Urinary bladder (tissue), 3 donors: ENCODE measurements around a stretch of chr11.

DNA sequence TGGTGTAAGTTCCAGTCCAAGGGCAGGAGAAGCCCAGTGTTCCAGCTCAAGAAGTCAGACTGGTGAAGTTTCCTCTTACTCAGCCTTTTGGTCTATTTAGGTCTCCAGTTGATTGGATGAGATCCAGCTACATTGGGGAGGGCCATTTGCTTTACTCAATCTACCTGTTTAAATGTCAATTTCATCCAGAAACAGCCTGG is 45.1 kb downstream of the TSPAN18 start:
- PRO-cap = no peak
- RAMPAGE, long total RNA = no peak

DNA sequence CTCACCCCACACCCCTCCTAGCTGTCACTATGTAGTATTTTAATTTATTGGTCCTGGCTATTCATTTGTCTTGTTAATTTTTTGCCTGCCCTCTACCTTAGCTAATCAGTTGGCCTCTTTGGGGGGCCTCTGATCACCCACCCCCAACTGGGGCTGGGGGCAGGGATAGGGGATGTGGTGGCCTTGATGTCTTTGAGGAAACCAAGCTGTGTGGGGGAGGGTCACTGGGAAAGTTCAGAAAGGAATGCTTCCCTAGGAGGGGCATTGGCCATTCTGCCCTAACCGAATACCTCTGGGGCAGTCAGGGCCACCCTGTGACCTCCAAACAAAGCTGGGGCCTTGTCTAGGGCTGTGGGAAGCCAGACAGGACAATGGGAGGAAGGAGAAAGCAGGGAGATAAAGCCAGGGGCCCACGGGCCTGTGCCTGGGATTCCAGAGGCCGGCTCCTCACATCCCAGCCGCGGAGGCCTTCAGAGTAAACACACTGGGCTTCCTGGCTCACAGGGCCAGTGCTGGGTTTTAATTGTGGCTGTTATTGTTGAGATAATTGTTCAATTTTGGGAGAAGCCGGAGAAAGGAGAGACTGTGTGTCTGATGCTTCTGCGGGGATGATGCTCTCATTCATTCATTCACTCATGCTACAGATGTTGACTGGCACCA is 97.6 kb downstream of the TSPAN18 start:
- PRO-cap = no peak
- RAMPAGE, long total RNA = no peak

GRCh38 chr11:44950021-44950457 is 644 bp downstream of the TP53I11 start:
- PRO-cap = unidirectional peak, minus-strand start at chr11:44950205
- RAMPAGE, long total RNA = no peak

DNA sequence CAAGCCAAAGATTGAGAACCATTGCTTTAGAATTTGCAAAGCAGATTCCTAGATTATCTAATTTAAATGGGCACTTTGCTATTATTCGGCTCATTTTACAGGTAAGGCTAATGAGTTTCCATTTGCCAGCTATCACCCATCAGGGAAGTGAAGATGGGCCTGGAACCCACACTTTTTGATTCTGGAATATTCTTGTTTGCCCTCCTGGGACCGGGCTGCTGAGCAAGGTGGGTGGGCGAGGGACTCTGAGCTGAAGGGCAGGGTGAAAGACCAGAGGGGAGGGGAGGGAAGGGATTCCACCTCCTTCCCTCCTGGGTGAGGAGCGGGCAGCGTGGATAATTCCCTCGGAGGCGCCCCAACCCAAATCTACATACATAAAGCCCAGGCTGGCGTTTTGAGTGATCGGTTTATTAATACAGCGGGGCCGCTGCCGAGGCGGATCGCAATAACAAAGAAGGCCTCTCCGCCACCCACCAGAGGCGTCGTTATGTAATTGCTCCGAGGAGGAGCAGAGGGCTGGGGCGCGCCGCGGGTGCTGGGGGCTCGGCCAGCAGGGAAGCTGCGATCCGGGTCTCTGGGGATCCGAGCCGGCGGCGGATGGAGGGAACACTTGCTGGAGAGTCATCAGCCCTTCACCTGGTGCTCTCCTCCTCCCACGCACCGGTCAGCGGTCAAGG is 6.2 kb upstream of the TP53I11 start:
- PRO-cap = no peak
- RAMPAGE, long total RNA = no peak

DNA sequence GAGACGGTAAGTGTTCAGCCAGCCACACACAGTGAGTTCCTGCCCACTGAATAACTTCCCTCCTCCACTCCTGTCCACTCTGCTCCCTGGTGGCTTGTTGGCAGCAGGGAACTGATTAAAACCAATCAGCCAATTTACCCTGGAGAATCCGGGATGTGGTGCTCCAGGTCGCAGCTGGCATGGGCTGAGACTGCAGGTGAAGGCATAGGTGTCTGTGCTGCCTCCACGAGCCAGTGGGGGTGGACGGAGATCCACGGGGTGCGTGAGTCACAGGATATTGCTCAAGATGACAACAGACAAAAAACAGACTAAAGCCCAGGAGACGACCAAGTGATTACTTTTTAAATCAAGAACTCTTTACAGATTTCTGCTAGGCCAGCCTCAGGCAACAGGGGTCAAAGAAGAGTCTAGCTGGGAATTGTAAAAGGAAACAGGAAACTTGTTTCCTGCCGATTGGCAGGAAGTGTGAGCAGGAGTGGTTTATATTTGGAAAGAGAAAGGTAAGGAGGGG is 95.2 kb upstream of the TP53I11 start:
- PRO-cap = no peak
- RAMPAGE, long total RNA = no peak

- PRO-cap = unidirectional peak, plus-strand start at chr11:45079231
- RAMPAGE, long total RNA = no peak
These were observed 67.4 kb upstream of the PRDM11 start for GRCh38 chr11:45079079-45079481.

- PRO-cap = no peak
- RAMPAGE, long total RNA = no peak
These were observed 8.8 kb downstream of the PRDM11 start for GRCh38 chr11:45155038-45155801.

GRCh38 chr11:45158785-45159090 is 12.3 kb downstream of the PRDM11 start:
- PRO-cap = no peak
- RAMPAGE, long total RNA = no peak

DNA sequence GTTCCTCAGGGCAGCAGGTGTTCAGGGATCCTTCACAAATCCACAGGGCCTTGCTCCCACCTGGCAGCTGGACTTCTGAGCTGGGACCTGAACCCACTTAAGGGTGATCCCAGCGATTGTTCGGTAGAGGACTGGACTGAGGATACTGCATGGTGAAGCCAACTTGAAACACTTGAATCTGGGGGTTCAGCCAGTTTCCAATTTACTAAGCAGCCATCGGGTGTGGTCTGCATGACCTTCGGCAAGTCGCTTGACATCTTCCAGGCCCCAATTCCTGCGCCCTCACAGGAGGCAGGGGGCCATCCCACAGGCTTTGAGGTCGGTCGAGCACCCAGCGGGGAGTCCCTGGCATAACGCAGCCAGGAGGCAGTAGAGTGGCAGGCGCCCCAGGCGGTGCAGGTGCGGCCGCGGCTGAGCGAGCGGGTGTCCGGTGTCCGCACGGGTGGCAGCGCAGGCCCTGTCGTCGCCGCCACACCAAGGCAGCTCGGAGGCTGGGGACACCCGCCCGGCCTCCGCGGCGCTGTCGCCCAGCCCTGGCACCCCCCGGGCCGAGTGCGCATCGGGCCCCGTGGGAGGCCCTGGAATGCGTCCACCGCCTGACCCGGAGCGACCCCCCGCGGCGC is 33.6 kb downstream of the PRDM11 start:
- PRO-cap = no peak
- RAMPAGE, long total RNA = no peak

DNA sequence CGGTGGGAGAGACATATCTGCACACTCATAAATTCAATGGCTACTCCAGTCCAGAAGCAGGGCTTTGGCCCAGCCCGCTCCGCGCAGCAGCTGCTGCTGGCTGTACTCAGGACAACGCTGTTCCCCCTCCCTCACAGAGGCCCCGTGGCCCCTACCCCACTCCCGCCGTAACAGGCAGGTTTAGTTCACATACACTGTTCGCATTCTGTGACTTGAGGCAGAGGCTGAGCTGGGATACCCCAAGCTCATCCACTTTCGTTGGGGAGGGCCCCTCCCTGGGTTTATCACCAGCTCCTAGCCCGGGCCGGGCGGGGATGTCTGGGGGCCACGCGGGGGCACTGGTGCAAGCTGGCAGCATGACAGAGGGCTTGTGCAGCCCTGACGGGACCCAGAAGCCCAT is 52.4 kb downstream of the SYT13 start:
- PRO-cap = no peak
- RAMPAGE, long total RNA = no peak

DNA sequence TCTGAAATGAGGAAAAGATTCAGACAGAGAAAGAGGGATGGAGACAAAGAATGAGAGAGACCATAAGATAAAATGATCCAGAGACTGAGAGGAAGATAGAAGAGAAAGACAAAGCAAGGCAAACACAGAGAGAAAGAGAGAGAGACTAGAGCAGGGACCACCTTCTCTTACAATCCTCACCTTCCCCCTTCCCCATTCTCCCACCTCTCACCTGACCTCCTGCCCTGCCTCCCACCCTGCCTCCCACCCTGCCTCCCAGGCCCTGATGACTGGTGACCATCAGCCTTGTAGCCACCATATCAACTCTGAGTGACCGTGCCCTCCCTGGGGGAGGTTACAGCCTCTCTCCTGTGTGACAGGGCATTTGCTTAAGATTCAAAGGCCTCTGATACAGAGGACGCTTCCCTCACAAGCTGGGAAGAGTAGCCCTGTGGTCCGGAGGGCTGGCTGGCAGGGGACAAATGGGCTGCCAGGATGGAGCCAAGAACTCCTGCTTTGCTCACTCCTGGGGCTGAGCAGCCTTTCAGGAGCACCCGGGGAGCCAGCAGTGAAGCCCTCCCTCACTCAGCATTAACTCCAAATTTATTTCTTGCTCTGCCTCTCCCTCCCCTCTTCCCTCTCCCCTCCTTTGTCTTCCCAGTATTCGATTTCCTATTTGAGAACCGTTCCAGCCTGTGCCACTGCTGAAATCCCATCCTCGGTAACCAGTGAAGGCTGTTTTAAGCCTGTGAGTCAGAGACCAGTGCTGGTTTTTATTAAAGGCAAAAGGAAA is 125.2 kb upstream of the SYT13 start:
- PRO-cap = no peak
- RAMPAGE, long total RNA = no peak

DNA sequence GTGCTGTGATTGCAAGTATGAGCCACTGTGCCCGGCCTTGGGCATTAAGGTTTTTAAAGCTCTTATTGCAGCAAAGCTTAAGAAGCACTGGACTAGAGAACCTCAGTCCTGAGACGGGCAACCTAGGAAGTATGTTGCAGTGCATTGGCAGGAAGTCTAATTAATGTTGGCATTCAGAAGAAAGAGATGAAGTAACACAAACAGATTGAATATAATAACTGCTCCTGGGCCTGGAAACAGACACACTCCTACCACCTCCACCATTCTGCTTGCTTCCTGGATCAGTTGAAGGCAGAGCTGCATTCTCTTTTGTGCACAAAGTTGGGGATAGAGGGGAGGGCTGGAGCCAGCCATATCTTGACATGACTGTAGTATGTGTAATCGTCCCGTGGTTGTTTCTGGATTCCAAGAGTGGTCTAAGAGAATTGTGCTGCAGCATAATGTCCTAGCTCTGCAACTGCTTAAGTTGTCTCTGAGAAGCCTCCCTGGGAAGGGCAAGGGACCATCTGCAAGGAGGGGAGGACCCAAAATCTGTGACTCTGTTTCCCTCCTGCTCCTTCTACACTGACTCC is 3.1 kb downstream of the CRY2 start:
- PRO-cap = no peak
- RAMPAGE, long total RNA = no peak

GRCh38 chr11:45857966-45859059 is 11.0 kb downstream of the CRY2 start:
- PRO-cap = no peak
- RAMPAGE, long total RNA = no peak

- PRO-cap = no peak
- RAMPAGE, long total RNA = no peak
These were observed 18.2 kb downstream of the CRY2 start for GRCh38 chr11:45865350-45865916.

DNA sequence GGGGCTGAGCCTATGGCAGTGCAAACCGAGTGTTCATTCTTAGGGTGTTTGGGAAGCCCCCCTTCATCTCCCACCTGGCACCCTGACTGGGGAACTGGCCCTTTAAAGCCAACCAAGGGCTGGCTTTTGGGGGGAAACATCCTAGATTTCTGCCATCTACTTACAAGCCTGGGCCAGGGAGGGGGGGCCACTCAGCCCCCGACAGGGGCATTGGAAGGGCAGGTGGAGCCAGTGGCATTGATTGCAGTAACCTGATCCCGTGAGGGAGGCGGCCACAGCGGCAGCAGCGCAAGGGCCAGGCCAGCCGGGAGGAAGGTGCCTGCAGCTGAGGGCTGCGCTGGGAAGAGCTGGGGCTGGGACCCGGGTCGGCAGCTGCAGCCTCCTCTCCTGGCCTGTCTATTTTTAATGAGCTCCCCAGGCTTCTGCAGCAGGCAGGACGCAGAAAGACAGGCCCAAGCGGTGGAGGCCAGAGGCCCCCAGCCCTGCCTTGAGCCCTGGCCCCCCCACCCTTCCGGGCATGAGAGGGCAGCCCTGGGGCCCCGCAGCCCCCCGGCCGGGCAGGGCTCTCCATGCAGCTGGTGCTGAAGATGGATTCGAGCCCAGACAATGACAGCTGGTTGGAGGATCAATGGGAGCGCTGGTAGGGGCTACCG is 10.6 kb downstream of the FREY1 start:
- PRO-cap = no peak
- RAMPAGE, long total RNA = no peak

DNA sequence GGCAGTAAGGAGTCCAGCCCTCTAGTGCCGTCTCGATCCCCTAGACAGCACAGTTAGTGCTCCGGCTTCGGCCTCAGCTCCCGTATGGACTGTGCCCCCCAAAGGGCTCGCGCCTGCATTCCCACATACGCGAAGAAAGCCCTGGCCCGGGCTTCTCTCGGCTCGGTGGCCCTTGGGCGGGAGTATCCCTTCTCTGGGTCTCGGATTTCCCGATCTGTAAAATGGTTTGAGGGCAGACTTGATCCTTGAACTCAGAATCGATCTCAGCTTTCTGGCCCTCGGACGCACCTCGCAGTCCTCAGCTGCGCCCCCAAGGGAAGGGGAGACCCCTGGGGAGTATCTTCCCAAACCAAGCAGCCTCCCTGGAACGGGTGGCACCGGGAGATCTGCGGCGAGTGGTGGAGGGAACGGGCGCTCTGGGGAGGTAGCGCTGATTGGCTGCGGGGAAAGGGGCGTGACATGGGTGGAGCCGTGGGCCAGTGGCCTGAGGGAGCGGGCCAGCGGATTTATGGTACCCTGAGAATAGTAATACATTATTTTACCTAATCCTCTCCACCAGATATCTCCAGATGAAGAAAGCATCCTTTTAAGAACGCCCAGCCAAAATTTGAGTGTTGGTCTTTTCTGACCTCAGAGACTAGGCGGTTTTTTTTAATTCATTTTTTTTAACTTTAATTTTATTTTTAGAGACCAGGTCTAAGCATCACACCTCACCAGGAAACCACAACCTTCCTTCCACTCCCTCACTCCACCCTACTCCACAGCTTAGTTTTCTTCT is 938 bp upstream of the PEX16 start:
- PRO-cap = bidirectional peak, plus-strand start at position 500 of the sequence, minus-strand start at position 397 of the sequence
- RAMPAGE, long total RNA = no peak

DNA sequence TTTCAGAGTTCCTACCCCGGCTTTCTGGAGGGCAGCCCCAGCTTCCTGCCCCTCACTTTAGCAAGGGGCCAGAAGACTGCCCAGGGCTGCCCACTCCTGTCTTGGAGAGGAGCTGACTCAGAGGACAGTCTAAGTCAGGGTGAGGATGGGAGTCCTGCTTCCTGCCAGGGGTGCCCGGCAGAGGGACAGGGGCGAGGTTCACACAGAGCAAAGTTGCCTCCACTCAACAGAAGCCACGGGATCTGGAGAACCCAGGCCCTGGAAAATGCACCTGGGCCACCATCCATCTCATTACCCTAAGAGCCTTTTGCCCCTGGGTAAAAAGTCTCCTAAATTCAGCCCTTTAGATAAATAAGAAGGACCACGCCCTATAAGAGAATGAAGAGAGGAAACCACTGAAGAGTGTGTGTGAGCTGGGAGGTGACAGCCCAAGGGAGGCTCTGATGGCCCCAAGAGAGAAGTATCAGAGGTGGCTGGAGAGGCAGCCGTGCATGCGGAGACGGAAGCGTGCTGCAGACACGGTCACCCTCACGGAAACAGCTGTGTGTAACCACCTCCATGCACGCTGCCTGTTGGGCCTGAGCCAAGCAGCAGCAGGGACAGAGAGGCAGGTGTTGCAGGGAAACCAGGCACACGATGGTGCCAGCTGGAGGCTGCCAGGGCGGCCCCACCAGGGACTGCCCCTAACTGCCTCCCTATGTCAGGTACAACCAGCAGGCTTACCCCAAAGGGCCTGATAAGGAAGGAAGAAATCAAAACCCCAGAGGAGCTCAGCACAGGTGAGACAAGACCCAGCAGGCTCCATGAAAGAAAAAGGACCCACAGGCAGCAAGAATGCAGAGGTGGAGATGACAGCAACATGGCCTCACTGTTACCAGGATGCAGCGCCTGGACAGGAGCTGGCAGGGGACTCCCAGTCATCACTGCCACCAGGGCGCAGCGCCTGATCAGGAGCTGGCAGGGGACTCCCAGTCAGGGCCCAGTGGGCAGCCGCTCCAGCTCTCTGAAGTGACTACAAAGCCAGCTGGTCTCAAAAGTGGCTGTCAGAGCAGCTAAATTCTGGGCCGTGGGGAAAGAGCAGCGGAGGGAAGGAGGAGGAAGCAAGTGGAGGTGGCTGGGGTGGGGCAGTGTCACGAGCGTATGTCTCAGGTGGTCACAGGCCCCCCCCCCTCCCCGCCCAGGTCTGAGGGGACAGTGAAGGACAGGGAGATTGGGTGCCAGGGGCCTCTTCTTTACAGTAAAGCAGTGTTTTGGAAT is 7.7 kb downstream of the LARGE2 start:
- PRO-cap = unidirectional peak, plus-strand start at position 755 of the sequence
- RAMPAGE, long total RNA = no peak

DNA sequence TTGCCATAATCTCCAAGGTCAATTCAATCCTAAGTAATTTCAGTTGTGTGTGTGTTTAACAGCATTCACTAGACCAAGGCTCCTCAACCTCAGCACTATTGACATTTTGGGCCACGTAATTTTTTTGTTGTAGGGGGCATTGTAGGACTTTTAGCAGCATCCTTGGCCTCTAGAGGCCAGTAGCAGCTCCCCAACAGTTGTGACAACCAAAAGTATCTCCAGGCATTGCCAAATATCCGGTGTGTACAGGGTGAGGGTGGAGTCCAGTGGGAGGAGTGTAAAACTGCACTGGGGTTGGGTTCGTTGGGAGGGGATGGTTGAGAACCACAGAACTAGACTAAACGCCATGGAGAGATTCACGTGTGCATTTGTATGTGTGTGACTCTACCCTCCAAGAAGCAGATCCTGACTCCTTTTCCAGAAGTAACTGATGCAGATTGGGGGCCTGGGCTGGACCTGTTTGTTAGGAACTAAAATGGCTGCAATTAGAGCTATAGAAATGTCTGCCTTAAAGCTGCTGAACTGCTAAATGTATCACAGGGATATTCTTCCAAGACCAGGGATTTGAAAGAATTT is 6.0 kb upstream of the PHF21A start:
- PRO-cap = unidirectional peak, minus-strand start at position 207 of the sequence
- RAMPAGE, long total RNA = no peak

DNA sequence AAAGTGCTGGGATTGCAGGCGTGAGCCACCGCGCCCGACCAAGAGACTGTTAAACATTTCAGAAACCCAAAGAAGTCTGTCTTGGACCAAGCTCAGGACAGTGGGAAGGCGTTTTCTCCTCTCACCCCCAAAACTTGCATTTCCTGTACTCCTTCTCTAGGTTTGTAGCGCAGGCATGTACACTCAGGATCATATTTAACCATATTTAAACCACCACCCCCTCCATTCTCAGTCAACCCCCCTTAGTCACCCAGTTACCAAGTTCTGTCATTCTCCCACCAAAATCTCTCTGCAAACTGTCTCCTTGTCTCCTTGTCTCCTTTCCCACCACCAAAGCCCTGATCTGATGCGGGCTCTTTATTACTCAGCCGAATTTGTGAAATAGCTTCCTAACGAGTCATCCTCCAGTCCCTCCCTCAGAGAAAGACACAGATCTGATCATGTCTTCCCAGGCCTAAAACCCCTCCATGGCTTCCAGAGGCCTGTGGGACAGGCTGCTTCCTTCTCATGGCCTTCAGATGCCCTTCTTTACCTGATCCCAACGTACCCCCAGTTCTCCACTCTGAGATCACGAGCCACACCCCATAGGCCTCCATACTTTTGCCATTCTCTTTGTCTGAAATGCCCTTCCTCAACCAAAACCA is 28.9 kb upstream of the CREB3L1 start:
- PRO-cap = no peak
- RAMPAGE, long total RNA = no peak

DNA sequence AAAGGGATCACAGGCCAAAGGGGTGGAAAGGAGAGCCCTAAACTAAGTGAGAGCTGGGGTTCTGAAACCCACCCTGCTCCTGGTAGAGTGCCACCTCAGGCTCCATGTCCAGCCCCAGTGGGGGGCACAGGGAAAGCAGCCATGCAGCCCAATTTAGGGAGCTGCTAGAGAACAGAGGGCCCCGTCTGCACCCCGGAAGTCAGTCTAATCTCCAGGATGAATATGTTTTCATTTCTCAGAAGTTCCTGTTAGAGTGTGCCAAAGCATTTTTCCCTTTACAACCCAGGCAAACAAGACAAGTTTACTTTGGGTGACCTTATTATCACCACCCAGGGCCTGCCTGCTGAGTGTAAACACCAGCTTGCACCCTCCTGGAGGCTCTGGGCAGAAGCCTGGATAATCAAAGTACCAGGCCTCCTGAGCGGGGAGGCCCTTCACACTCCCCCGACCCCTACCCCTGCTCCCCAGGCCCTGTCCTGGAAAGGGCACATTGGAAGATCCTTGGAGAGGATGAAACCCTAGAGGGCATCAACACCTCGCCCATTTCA is 3.7 kb upstream of the CREB3L1 start:
- PRO-cap = unidirectional peak, minus-strand start at position 206 of the sequence
- RAMPAGE, long total RNA = no peak